Natural killer cell (primary cell): ENCODE measurements around the genes EME2 and IGFALS.

GRCh38 chr16:1772018-1773071 is at the start of gene EME2:
Gene EME2, plus strand, starts transcription at chr16:1772810.
- PRO-cap = bidirectional peak, plus-strand start at chr16:1772463, minus-strand start at chr16:1772332

DNA sequence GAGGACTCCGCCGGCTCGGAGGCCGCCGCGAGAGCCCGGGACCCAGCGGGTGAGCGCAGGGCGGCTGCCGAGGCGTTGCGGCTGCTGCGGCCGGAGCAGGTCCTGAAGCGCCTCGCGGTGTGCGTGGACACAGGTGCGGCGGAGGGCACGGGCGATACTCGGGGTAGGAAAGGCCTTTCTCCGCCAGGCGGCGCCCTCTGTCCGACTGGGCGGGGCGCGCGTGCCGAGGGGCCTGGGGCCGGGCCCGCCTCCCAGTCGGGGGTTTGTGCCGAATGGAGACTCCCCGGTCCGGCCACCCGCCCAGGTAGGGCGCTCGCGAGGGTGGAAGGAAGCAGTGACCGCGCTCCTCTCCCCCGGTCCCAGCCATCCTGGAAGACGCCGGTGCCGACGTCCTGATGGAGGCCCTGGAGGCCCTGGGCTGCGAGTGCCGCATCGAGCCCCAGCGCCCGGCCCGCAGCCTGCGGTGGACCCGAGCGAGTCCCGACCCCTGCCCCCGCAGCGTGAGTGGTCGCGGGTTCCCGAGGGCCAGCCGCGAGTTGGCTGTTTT is 481 bp upstream of the MRPS34 start:
- PRO-cap = no peak

DNA sequence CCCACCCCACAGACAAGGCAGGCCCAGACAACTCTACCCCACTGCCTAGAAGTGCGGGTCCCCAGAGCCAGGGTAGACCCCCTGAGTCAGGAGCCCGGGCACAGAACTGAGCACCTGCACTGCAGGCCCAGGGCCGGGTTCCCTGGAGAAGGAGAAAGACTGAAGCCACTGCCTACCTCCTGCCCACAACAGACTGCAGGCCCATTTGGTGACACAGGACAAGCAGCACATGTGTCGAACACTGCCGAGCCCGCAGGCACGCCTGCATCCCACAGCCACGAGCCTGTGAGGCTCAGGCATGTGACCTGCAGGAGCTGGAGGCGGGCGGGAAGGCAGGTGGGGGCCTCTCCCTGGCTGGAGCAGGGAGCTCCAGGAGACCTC is 2.8 kb downstream of the SPSB3 start:
- PRO-cap = no peak

- PRO-cap = no peak
Observed at GRCh38 chr16:1793566-1793948, at the start of gene IGFALS. Gene IGFALS, minus strand, starts transcription at chr16:1793705.

- PRO-cap = no peak
Observed at GRCh38 chr16:1839443-1840050, 12.5 kb downstream of the FAHD1 start.

- PRO-cap = no peak
Observed at GRCh38 chr16:1917839-1918224, 383 bp downstream of the HS3ST6 start.

DNA sequence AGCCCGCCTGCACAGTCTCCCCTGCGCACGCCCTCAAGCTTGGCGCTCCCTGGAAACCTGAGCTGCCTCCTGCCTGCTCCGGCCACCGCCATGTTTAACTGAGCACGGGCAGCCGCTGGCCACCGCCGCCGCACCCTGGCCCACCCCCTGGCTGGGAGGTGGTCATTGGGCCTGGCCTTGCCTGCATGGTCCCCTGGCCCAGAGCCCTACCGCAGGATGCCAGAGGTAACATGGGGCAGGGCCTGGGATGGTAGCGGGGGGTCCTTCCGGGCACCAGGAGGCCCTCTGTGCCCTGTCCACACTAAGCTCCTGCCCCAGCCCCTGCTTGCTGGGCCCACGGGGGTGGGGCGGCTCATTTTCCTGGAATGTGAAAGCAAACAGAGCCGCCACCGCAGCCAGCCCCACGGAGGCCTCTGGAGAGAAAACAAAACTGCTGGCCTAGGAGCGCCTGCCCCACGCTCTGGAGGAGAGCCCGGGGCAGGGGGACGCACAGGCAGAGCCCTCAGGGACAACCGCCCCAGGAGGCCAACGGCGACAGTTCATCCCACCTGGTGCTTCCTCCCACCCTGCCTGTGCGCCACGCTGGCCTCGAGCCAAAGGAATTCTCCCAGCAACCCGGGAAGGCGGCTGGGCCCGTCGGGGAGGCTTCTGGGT is 8.9 kb downstream of the NHERF2 start:
- PRO-cap = no peak

DNA sequence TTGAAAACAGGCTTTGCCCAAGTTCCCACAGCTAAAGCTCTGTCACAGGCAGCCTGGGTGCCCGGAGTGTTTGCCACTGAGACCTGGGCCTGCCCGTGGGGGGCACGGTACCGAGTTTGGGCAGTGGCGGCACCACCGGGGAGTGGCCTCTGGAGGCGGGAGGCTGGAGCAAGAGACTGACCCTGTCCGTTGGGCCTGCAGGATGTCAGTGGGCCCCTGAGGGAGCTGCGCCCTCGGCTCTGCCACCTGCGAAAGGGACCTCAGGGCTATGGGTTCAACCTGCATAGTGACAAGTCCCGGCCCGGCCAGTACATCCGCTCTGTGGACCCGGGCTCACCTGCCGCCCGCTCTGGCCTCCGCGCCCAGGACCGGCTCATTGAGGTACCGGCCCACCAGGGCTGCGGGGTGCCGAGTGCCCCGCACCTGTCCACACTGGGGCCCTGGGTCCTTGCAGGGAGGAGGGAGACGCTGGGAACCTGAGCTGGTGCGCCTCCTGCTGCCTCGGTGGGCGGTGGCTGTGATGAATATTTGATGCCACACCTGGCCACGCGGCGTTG is 9.5 kb downstream of the NHERF2 start:
- PRO-cap = no peak

DNA sequence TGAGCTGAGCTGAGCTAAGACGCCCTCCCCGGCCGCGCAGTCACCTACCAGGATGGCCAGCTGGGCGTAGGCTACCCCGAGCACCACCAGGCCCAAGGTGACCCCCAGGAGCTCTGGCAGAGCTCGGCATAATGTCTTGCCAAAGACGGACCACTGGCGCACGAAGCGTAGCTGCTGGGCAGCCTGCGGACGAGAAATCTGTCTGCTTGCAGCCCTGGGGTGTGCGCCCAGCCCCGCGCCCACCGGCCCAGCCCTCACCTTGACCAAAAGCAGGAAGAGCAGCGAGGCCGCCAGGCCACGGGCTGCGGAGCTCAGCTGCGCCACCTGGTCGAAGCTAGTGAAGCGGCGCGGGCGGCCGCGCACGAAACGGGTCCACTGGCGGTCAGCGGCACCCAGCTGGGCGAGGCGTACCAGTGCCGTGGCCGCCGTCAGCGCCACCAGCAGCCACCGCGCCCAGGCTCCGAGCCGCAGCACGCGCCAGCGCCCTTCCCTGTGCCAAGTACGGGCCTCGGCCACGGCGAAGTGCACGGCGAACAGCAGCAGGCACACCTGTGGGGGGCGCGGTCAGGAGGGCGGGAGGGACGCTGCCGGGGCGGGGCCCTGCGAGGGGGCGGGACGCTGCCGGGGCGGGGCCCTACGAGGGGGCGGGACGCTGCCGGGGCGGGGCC is 43.0 kb downstream of the TSC2 start:
- PRO-cap = no peak

DNA sequence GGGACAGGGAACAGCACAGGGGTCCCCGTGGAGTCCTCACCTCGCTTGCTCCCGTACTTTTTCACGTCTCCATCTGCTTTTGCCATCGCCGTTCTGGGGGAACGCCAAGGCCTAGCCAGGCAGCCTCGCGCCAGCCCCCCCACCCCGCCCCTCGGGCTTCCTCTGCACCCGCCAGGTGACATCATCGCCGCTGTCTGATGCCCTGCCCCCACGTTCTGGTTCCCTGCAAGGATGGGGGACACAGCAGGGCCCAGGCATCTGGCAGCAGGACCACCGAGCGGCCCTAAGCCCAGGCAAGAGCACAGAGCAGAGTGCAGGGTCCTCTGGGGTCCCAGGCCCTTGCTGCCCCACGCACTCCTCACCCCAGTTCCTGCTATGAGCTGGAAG is 12.3 kb downstream of the PKD1 start:
- PRO-cap = no peak

- PRO-cap = no peak
Observed at GRCh38 chr16:2226248-2226954, 3.0 kb downstream of the E4F1 start.

DNA sequence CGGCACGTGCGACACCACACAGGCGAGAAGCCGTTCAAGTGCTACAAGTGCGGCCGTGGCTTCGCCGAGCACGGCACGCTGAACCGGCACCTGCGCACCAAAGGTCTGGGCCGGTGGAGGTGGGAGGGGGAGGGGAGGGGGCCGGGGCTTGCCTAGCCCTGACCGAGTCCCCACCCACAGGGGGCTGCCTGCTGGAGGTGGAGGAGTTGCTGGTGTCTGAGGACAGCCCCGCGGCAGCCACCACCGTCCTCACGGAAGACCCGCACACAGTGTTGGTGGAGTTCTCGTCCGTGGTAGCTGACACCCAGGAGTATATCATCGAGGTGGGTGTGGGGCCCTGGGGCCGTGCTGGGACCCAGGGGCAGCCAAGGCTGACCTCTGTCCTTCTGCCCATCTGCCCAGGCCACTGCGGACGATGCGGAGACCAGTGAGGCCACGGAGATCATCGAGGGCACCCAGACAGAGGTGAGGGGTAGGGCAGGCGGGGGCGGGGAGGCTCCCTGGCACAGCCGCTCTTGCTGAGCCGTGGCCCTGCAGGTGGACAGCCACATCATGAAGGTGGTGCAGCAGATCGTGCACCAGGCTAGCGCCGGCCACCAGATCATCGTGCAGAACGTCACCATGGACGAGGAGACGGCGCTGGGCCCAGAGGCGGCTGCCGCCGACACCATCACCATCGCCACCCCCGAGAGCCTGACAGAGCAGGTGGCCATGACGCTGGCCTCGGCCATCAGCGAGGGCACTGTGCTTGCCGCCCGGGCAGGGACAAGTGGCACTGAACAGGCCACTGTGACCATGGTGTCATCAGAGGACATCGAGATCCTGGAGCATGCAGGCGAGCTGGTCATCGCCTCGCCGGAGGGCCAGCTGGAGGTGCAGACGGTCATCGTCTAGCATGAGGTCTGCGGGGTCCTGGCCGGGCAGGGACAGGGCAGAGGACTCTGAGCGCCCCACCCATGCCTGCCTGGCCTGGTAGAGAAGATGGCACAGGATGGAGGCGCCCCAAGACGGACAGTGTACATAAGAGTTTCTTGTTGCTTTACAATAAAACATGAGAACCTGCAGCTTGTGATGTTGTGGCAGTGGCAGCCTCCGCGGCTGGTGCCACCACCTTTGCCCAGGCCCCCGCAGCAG is 1.2 kb upstream of the DNASE1L2 start:
- PRO-cap = no peak

- PRO-cap = no peak
Observed at GRCh38 chr16:2296511-2297015, 28.6 kb upstream of the RNPS1 start.

GRCh38 chr16:2430189-2430838 is 1.1 kb downstream of the CCNF start:
- PRO-cap = no peak

DNA sequence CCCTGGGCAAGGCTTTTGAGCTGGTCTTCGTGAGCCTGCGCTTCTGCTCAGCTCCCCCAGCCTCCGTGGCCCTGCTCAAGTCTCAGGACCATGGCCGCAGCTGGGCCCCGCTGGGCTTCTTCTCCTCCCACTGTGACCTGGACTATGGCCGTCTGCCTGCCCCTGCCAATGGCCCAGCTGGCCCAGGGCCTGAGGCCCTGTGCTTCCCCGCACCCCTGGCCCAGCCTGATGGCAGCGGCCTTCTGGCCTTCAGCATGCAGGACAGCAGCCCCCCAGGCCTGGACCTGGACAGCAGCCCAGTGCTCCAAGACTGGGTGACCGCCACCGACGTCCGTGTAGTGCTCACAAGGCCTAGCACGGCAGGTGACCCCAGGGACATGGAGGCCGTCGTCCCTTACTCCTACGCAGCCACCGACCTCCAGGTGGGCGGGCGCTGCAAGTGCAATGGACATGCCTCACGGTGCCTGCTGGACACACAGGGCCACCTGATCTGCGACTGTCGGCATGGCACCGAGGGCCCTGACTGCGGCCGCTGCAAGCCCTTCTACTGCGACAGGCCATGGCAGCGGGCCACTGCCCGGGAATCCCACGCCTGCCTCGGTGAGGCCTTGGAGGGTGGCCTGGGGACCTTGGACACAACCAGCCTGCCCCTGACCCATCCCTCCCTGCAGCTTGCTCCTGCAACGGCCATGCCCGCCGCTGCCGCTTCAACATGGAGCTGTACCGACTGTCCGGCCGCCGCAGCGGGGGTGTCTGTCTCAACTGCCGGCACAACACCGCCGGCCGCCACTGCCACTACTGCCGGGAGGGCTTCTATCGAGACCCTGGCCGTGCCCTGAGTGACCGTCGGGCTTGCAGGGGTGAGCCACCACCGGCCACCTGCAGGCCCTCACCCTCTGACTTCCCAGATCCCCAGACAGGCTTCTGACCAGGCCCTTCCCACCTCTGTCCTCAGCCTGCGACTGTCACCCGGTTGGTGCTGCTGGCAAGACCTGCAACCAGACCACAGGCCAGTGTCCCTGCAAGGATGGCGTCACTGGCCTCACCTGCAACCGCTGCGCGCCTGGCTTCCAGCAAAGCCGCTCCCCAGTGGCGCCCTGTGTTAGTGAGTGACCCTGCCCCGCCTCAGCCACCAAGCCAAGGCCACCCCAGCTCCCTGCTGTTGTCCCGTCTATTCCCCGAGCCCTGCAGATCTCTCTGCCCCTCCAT is 1.3 kb downstream of the NTN3 start:
- PRO-cap = no peak

GRCh38 chr16:2512783-2513512 is 804 bp upstream of the ATP6V0C start:
- PRO-cap = no peak

DNA sequence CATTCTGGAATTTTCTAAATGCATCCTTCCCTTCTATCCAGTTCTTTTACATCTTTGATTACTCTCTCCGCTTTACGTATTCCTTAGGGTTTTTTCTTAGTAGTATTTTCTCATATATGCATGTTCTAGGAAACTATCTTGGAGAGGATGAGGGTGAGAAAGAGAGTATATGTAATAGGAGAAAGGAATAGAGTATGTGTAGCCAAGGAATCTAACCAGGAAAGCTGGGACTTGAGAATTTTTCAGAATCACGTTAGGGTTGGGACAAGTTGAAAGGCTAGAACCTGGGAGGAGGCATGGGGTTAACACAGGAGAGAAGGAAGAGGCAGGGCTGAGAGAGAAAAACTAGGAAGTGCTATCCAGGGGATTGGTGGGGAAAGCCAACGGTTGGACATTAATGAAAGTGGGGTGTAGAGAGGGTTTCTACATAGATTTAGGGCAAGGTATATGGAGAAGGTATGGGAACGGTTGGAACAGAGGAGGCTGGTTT is 2.6 kb downstream of the SRRM2 start:
- PRO-cap = no peak

GRCh38 chr16:2757088-2757722 is 4.8 kb downstream of the SRRM2 start:
- PRO-cap = no peak

DNA sequence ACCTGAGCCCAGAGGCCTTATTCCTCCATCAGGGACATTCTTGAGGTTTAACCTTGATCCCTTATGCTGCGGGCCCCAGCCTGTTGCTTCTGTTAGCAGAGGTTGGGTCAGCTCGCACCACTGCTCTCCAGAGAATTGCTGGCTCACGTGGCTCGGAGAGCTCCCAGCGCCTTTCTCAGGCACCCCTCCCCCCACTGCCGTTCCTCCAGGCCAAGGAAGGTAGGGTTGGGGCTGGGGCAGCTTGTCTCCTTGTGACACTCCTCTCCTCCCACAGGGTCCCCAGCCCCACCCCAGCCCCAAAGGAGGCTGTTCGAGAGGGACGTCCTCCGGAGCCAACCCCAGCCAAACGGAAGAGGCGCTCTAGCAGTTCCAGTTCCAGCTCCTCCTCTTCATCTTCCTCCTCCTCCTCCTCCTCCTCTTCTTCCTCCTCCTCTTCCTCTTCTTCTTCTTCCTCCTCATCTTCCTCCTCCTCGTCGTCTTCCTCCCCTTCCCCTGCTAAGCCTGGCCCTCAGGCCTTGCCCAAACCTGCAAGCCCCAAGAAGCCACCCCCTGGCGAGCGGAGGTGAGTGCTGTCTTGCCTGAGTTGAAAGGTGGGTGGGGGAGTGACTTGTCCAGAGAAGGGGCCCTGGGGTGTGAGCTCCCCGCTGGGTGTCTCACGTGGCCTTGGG is 8.2 kb downstream of the ELOB start:
- PRO-cap = no peak

GRCh38 chr16:2856146-2856610 is 1.8 kb downstream of the PRSS22 start:
- PRO-cap = no peak